Monocyte (primary cell): ENCODE data around the gene LMOD3.

DNA sequence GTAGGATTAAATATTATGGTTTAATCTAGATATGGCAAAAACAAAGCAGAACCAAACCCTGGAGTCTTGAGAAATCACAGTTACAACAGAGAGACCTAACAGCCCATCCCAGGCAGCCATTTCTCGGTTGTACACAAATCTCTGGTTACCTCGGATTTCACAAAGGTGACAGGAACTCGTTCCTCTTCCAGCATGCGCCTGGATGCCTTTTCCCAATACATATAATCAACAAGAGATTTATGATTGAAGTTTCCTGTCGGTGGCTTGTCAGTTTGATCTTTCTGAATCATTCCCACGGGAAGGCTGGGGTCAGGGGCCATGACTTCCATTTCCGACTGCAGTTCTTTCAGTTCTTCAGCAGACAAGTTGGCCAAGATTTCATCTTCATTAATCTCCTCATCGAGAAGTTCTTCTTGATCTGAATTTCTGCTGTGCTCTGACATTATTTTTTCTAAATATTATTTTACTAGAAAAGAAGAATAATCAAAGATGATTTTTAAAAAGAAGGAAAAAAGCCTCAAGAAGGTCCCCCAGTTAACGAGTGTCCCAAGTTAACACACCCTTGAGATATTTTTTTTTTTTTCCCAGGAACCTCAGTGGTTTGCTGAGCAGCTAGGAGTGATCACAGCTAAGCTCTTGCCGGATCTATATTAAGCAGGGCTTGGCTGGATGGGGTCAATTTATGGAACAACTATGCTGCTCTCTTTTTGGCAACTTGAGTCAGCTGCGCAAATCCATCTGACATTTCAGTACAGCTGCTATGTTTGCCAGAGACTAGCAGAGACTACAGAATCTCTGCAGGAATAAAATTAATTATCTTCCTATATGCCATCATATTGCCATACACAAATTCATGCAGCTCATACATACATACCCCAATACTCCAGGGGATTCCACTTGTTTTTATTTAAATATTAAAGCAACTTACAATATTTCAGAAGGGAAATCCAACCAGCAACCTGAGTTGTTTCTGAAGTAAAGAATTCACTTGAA, at the start of gene LMOD3:
LMOD3 (minus strand) TSS at position 652 of the 993 bp plus-strand sequence.
- PRO-cap, 2 experiments = no peak in any of the 2 experiments

DNA sequence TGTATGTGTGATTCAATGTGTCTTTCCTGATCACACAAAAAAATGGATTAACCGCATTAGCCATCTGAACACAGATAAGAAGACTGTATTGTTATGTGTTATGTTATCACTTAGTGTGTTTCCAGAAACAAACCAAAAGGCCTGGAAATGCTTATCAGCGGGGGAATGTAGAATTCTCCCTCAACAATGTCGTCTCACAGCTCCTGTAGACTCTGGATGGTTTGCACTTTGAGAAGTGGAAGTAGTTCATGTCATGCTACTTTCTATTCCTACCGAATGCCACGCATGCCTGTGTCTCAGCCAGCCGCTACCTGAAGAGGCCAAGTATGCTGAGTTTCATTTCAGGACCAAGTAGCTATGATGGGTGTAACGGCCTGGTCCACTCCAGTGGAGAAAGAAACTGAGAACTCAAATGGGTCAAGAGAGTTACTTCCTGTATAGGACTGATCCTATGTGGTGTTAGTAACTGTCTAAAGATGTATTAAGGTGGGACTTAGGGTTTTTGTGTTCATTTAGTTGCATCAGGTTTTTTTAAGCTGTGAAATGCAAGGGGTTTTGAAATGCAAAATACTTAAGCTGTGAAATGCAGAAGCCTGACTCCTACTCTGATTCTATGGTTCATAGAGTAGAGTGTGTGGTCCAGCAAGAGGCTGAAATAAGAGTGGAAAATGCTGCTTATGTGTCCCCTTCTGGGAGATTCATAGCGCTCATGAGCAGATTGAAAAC, 118.4 kb upstream of the LMOD3 start:
- PRO-cap, 2 experiments = no peak in any of the 2 experiments

DNA sequence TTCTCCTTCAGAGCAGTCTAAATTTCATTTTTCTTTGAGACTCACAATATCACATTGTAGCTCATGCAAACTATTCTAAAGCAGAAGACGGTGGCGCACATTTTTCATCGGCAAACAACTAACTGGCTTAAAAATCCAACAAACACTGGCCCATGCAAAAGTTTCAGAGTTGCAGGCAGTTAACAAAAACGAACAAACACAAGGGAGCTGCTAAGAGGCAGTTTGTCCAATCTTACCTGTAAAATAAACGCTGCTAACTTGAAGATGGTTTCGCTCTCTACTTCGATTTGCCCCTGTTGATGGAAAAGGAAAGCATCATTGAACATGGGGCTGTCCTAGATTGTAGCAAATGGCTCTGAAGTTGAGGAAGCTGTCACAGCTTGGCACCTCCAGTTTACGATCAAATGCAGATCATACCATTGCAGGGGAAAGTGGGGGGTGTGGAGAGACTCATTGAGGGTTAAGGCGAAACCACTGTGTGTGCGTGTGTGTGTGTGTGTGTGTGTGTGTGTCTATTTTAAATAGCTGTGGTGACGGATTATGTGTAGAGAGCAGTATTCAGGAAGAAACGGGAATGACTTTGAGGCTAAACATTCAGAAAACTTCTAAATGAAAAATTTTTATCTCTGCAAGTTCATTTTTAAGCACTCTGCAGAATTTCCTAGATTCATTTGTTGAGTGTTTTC, 127.6 kb upstream of the LMOD3 start:
- PRO-cap, 2 experiments = no peak in any of the 2 experiments

DNA sequence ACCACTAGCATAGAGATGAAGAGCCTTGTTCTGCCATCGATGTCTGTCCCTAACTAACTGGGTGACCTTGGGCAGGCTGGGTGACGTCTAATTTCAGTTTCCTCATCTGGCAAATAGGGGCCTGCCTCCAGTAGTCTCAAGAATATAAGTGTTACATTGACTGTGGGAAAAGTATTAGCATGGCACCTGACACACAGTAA, 5.0 kb downstream of the MITF start:
- PRO-cap, 2 experiments = no peak in any of the 2 experiments

DNA sequence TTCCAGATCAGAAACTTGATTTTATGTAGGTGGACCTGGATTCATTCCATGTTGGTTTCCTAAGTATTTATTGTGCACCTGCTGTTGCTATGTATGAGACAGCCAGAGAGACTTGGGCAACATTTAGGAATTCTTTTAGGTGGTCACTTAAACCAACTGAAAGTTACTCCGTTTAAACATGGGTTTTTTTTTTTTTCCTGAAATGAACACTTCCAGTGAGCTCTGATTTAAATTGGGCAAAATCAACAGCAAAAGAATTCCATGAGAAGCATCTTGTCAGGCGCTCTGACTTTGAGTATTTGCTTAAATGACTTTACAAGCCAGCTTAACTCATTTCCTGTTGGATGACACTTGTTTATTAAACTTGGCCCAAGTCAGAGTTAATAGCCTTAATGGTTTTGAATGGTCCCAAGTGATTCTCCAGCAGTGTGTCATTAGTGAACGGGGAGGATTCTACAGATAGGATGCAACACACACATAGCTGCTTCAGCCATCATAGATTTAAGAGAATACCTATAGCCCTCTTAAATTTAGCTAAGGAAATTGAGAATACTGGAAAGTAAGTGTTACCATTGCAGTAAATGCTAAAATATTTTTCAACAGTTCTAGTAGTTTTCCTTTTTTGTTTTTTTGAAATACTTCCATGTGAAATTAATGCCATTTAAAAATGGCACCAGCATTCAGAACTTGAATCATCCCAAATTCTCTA, 32.0 kb downstream of the MITF start:
- PRO-cap, 2 experiments = no peak in any of the 2 experiments

- PRO-cap, 2 experiments = no peak in any of the 2 experiments
These were observed 46.2 kb downstream of the MITF start for GRCh38 chr3:69785406-69785948.

DNA sequence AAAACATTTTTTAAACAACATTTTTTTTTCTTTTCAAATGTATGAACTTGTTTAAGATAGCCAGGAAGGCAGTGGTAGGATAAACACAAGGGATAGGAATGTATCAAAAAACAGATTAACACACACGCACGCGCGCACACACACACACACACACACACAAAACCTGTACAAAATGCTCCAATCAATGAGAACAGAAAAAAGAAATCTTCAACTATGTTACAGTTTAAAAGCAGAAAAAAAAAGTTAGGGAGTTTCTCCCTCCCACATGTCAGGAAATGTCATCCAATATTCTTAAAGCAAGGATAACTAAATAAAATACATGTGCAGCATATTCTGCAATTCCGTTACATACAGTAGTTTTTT, 627.8 kb downstream of the FOXP1 start:
- PRO-cap, 2 experiments = no peak in any of the 2 experiments

DNA sequence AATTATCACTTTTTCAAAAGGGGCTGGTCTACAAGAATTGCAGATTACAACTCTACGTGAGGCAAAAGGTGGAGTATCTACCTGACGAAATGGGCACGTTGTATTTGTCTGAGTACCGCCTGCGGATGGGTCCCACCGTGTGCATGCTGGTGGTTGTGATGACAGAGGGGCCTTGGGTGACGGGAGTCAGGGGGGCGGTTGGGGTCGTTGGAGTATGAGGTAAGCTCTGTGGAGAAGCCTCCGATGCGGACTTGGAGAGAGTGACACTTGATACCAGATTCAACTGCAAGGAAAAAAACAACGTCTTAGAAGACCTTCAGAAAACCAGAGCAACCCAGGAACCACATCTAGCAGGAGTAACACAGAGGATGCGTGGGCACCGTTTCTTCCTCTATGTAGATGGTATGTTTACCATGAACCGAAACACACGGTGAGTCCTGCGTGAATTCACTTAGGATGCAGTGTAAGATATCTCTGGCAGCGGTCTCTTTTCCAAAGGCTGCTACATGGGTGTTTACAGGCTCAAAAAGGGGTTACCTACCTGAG, 605.7 kb downstream of the FOXP1 start:
- PRO-cap, 2 experiments = no peak in any of the 2 experiments

GRCh38 chr3:71069866-71070254, 513.7 kb downstream of the FOXP1 start:
- PRO-cap, 2 experiments = no peak in any of the 2 experiments

DNA sequence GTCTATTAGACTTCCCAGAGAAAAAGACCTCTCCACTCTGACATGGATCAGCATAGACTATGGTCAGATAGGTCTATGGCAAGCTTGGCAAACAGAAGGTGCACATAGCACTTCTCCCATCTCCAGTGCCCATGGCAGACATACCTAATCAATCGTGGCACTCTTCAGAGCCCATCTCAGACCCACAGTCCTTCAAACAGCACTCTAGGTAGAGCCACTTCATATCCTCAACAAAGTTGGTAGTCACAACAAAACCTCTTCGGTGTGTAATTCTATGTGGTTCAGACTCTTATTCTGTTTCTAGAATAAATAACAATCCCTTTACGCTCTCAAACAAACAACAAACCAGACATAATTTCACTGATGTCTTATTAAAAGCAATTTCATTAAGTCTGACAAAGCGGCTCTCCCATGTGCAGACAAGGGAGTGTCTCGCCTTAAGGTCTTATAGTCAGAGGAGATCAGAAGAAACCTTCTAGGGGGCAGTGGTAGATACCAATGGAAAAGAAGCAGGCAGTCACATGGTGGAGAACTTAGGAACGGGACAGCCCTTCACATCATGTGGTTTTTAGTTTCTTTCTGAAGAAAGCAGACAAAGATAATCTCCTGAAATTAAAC, 483.4 kb downstream of the FOXP1 start:
- PRO-cap, 2 experiments = no peak in any of the 2 experiments

DNA sequence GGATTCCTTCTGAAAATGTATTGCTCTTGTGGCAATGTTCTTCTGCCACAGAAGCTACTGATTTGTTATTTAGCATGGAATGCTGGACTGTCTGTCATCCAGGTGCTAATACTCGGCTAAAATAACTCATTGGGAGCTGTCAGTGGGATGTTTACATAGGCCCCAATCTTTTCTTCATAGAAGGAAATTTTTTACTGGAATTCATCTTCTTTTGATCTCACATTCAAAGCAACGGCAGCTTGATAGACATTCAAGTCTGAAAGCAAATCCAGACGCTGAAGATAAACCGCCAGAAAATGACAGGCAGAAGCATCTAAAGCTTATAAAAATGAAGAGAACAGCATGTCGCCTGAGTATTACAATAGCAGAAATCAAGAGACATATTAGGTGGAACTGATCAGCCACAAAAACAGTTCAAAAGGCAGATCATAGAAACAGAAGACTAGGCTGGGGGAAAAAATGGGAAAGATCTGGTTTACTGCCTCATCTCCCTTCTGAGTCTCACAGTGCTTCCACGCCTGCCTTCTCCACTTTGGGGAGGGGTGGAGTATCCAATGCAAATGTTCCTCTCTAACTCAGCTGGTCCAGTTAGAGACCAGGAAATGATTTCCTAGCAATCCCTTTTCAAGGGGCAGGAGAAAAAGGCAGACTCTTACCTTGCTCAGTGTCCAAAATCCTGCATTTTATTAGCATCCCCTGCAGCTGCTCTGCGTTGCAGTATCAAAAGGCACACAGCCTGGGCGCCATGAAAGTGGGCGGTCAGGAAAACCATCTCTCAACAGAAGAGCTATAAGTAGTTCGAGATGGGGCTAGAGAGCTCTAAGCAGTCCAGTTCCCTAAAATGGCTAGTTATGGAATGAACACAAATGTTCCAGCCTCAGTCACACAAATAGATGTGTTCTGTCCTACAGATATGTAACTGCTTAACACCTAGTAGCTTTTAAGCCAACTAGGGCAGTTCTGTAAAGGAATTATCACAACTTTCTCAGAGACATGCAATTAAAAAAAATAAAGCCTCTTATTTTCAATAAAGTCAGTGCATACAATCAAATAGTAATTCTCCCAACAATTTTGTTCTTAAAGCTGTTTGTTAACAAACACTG, 451.7 kb downstream of the FOXP1 start:
- PRO-cap, 2 experiments = no peak in any of the 2 experiments

GRCh38 chr3:71171325-71171852, 412.1 kb downstream of the FOXP1 start:
- PRO-cap, 2 experiments = no peak in any of the 2 experiments

DNA sequence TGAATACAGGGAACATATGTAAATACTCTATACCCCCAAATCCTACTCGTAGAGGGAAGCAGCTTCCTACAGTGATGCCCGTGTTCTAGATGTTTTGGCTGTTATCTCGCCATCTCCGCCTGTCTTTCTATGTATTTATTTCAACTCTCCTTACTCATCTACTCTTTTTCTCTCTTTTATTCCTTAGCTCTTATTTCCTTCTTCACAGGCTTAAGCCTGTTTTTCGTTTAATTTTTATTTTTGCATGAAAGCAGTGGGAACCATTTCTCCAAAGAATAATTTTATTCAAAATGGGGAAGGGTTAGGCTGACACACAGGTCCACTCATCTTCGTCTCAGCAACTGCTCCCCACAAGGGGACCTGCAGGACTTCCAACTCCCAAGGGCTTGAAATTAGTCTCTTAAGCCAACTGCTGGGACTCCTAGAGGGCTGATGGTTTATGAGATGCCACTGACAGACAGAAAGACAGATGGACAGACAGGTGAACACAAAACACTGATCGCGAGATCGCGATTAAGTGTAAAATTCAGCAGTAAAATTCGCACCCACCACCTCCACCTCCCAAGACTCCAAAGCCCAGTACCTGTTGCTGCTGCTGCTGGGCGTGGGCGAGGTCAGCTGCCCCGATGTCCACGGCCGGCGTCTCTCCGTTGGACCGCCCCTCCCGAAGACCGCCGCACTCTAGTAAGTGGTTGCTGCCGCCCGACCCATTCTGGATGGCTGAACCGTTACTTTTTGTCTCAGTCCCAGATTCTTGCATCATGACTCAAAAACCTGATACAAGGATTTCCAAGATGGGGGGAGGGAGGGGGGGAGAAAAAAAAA, 385.7 kb downstream of the FOXP1 start:
- PRO-cap, 2 experiments = peak in 1 of 2 experiments; most common minus-strand start position 680 of the sequence (in 1)

DNA sequence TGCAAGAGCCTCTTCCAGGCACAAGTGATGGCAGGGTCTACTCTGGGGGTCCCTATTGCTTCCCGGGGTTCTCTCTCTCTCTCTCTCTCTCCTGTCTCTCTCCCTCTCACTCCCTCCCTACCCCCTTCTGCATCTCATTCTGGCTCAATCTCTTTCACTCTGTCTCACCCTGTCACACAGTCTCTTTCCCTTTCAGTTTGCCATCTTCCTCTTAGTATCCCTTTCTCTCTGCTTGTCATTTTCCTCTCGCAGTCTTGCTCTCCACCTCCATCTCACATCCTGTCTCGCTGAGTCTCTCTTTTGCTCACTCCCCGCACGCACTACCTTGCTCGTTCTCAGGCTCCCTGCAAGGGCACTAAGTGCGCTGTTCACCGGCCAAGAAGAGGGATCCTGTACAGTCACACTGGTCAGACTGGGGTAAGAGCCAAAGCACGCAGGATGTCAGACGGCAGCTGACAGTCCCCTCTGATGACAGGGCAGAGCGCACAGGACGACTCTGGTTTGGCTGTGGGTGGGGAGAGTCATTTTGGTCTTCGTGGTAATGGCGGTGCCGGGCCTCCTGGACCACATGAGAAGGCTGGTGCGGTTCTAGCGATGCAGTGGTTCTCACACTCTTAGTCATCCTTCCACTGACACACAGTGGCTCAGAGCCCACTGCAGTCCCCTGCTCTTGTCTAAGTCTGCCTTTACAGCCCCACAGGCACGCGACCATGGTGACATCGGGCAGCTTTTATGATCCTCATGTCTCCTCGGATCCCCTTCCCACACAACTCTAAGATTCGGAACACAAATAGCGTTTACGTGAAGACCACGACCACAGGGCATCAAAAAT, 356.8 kb downstream of the FOXP1 start:
- PRO-cap, 2 experiments = no peak in any of the 2 experiments

DNA sequence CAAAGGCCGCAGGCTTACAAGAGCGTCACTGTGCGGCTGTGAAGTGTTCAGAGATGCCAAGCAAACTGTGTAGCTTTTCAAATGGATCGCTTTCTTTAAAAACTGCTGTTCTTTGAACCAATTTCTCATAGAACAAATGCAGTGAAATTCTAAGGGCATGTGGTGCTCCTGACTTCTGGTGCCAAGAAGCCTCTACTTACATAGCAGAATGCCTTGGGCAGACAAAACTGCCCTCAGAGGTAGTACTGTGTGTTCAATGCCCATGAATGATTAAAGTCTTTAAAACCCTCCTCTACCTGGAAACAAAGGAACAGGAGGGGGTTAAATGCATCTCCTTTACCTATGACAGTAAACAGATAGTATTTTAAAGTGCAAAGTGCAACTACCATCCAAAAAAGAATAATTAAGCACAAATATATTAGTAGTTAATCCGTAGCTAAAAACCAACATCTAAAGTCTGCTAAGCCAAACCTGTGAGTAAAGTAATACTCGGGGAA, 353.3 kb downstream of the FOXP1 start:
- PRO-cap, 2 experiments = no peak in any of the 2 experiments

- PRO-cap, 2 experiments = no peak in any of the 2 experiments
These were observed 337.5 kb downstream of the FOXP1 start for GRCh38 chr3:71245852-71246580.

- PRO-cap, 2 experiments = no peak in any of the 2 experiments
These were observed 336.2 kb downstream of the FOXP1 start for GRCh38 chr3:71247060-71248043.

GRCh38 chr3:71305201-71306307, 278.0 kb downstream of the FOXP1 start:
- PRO-cap, 2 experiments = no peak in any of the 2 experiments

GRCh38 chr3:71372877-71373589, 210.5 kb downstream of the FOXP1 start:
- PRO-cap, 2 experiments = no peak in any of the 2 experiments

GRCh38 chr3:71395287-71396053, 188.1 kb downstream of the FOXP1 start:
- PRO-cap, 2 experiments = no peak in any of the 2 experiments